GM23248 (cell line): ENCODE measurements around the gene ATP6AP2.

GRCh38 chrX:40157224-40158146 lies 59.7 kb upstream of the BCOR start:
- RAMPAGE, long total RNA, result no peak

- RAMPAGE, long total RNA, result no peak
Measured at GRCh38 chrX:40171764-40172046, 73.9 kb upstream of the BCOR start.

GRCh38 chrX:40266508-40267455 lies 169.0 kb upstream of the BCOR start:
- RAMPAGE, long total RNA, result no peak

DNA sequence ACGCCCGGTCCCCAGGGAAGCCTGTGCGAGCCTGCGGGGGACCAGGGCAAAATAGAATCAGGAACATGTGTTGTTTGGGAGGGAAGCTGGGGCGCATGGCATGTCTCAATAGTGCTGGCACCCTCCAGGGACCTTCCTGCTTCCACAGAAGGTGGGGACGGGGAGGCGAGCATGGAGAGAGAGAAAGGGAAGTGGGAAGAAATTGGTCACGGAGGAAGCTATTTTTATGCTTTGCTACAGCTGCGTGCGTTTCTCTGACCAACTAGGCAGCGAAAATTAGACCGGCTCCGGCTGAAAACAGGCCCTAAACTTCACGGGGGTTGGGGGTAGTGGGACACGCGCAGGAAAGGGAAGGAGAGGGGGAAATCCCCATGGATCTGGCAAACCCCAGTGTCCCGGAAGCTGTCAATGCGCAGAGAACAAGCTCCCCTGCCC lies 169.7 kb upstream of the BCOR start:
- RAMPAGE, long total RNA, result no peak

GRCh38 chrX:40298958-40299666 lies 201.4 kb upstream of the BCOR start:
- RAMPAGE, long total RNA, result no peak

GRCh38 chrX:40580837-40581900 lies at the start of gene ATP6AP2:
Gene ATP6AP2 (plus strand): TSS chrX:40580970.
- RAMPAGE, long total RNA, result start-site peak on the plus strand at chrX:40580940-40581015, 844 and 310 reads in 2 replicates

- RAMPAGE, long total RNA, result no peak
Measured at GRCh38 chrX:40734763-40735333, 494 bp downstream of the MED14 start.

- RAMPAGE, long total RNA, result no peak
Measured at GRCh38 chrX:40845008-40845615, 109.8 kb upstream of the MED14 start.

- RAMPAGE, long total RNA, result no peak
Measured at GRCh38 chrX:40845616-40845862, 110.2 kb upstream of the MED14 start.

DNA sequence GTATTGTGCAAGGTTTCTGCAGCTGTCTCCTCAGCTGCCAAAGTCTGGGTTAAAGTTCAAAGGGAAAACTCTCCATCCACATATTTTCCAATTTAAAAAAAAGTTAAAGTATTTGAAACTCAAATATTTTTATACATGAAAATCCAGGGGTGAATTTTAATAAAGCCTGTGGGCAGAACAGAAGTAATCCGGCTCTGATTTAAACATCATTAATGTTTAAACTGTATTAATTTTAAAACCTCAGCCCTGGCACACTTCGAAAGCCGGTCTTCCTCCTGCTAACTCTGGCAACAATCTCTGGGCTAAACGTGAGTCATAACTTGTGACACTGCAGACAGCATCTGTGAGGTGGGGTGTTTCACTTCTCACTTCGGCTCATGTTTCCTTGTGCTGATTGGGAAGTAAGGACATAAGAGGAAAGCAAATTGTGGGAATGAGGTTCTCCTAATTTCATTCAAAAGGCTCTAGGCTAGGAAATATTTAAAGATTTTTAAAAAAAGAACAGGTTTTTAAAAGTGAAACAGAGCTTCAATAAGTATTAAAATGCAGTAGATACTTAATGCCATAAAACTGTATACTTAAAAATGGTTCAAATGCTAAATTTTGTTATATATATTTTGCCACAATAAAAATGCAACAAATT lies 139.9 kb upstream of the USP9X start:
- RAMPAGE, long total RNA, result no peak

DNA sequence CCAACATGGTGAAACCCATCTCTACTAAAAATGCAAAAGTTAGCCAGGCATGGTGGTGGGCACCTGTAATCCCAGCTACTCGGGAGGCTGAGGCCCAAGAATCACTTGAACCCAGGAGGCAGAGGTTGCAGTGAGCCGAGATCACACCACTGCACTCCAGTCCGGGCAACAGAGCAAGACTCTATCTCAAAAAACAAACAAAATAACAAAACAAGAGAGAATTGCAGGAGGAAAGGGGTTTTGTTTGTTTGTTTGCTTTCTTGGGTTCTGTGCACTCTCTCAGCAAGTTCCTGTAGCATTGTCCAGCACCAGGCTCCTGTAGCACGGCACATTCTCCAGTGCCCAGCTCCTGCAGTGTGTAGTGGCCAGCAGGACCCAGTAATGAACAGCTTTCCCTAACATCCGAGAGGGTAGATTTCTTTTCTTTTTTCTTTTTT lies 60.6 kb upstream of the USP9X start:
- RAMPAGE, long total RNA, result no peak

- RAMPAGE, long total RNA, result no peak
Measured at GRCh38 chrX:41045816-41046634, 39.2 kb upstream of the USP9X start.

DNA sequence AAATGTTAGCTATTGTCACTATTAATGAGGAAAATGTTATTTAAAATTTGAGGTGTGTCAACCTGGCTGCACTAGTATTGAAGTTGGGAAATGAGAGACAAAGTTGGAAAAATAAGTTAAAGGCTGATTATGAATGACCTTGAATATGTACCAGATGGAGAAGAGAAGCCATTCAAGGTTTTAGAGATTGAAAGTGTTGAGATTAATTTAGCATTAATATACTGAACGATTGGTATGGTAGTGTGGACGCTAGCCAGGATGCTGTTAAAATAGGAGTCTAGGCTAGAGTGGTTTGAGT lies 25.4 kb downstream of the USP9X start:
- RAMPAGE, long total RNA, result no peak

DNA sequence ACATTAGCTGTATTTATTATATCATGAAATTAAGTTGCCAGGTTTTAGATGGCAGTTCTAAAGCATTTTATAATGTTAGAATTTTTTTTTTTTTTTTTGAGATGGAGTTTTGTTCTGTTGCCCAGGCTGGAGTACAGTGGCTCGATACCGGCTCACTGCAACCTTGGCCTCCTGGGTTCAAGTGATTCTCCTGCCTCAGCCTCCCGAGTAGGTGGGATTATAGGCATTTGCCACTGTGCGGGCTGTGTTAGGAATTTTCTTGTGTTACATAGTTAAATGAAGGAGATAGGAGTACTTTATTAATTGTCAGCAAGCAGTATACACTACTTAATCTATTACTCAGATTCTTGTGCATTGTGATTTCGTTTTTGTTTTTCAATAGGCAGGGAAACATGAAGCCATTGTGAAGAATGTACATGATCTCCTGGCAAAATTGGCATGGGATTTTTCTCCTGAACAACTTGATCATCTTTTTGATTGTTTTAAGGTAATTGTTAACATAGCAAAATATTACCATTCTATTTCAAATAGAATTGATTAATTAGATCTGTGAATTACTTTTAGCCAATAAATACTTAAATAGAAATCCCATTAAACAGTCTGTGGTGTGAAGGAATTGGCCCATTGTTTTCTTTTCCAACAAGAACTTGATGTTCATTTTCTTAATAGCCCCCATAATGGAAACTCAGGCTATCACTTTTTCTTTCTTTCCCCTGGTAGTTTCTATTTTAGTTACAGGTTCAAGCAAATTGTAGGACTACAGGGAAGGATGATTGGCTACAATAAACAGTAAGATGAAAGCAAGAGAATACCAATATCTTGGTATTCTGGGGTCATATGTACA lies 59.1 kb downstream of the USP9X start:
- RAMPAGE, long total RNA, result no peak

- RAMPAGE, long total RNA, result no peak
Measured at GRCh38 chrX:41218879-41219419, 115.0 kb upstream of the DDX3X start.

- RAMPAGE, long total RNA, result no peak
Measured at GRCh38 chrX:41360875-41361525, 27.0 kb downstream of the DDX3X start.

GRCh38 chrX:41491503-41492082 lies 44.5 kb downstream of the NYX start:
- RAMPAGE, long total RNA, result no peak

- RAMPAGE, long total RNA, result no peak
Measured at GRCh38 chrX:41559305-41560165, 112.4 kb downstream of the NYX start.

DNA sequence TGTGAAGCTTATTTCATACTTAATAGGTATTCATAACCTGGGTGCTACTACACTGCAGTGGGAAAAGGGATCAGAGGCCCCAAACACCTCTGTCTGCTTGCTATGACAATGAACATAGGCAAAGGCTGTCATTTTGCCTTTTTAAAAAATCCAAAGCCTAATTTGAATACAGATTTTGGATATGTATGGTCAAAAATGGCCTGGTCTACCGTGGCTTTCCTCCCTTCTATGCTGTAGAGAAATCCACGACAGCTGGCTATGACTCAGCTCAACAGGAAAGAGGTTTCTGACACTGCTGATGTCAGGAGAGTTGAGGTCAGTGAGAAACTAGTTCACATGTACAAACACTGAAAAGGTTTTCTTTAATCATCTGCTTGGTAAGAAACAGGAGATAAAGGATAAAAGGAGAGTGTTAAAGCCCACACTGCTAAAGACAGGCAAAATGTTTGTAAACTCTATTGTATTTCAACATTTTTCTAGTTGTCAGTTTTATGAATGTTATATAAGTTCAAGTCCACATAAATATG lies 113.8 kb downstream of the NYX start:
- RAMPAGE, long total RNA, result no peak

DNA sequence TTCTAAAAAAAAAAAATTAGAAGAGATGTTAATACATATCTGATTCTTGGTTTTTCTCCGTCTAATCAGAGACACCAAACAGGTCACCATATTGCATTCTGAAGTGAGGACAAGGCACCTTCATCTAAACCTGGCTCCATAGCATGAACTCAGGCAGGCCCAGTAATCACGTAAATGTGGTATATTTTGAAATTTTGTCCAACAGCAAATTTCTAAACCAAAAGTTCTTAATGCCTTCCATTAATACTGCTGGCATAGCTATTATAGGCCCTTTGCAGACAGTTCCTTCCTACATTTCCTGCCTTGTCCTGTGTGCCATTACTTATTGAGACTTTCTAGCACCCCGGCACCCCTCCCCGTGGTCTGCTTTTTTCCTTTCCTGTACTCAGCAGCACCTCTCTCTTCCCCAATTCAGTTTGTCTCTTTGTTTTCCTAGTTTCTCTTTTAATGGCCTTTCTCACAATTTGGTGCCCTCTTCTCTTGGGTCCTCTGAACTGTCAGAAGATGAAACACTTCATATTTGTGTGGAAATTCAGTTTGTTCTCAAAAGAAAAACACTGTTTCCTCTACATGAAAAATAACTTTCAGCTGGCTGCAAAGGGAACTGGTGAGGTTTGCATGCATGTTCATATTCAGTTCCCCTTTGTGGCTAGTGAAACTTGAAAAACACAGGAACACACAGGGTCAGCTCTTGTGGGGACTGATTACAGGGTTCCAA lies 16.9 kb downstream of the GPR34 start:
- RAMPAGE, long total RNA, result no peak